Kidney epithelial cell (primary cell): ENCODE results near the gene NVL.

DNA sequence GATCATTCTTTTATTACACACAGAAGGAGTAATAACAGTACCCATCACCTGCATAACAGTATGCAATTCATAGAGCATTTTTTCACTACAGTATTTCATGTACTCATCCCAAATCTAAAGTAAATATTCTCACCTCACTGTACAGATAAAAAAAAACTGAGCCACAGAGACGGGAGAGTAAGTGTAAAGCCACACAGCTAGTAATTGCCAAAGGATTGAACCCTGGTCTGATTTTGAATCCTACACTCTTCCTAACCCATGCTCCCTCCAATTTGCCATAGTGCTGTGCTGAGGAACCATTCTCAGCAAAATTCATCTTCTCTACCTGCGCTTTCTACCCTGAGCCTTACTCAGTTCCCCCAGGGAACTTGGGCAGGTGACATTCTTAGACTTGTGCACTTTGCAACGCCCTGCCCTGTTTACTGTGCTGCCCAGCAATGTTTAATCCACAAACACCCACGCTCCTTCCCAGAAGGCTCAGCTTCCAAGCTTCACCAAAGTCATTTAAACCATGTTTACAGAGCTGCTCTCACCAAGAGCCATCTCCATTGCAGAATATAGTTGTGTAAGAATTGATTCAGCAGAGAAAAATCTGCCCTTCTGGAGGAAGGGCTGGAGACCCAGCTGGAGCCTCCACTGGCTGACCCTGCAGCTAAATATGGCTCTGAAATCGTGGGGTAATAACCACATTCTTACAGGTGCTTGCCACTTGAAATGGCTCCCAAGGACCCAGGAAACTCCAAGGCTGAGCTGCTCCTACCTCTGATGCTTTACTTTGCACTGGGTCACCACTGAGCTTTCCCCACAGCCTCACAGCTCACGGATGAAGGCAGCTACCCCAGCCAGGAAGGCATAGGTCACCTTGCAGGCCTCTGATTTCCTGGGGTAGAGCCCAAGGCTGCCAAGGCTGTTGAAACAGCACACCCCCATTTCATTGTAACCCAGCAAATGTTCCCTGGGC is 8.6 kb downstream of the CAPN2 start:
- RAMPAGE, long total RNA: no peak
- RRBS: no CpG with 5 or more reads among the region's 6 CpGs

GRCh38 chr1:223771051-223771448 is 58.7 kb downstream of the CAPN2 start:
- RAMPAGE, long total RNA: no peak
- RRBS: no CpG with 5 or more reads among the region's 6 CpGs

GRCh38 chr1:223792111-223792667 is 53.6 kb downstream of the TP53BP2 start:
- RAMPAGE, long total RNA: no peak
- RRBS: no CpG with 5 or more reads among the region's 3 CpGs

- RAMPAGE, long total RNA: no peak
- RRBS: no CpG with 5 or more reads among the region's 7 CpGs
Observed at GRCh38 chr1:223793114-223793589, 52.6 kb downstream of the TP53BP2 start.

- RAMPAGE, long total RNA: start-site peak on the minus strand at chr1:224330139-224330172, 1,106 and 227 reads in 2 replicates
- RRBS: no CpG with 5 or more reads among the region's 37 CpGs
Observed at GRCh38 chr1:224329487-224330271, at the start of gene NVL. Gene NVL, minus strand, starts transcription at chr1:224330172.

DNA sequence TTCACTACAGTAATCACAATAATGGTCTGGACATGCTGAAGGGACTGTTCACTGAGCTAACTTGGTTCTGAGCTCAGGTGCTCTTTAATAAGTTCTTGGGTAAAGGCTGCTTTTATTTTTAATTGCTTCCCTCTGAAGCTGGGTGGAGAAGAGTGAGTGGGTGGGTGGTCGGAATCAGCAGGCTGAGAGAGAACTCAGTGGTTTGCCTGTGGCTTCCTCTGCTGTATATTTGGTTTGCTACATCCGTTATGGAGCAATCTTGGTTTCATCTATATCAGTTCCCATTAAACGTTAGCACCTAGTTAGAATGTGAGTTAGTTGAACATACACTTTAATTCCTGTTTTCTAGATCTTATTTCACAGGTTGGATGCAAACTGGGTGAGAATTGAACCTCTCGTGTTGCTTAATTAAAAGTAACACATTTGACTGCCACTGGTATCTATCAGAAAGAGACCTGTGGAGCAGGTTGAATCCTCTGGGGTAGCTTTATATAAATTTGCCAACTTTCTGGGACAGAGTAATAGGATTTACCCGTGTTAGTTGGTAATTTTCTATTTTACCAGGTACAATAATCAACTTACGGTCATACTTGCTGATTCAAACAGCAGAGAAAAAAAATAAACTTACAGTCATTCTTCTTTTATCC is 23.4 kb downstream of the CNIH4 start:
- RAMPAGE, long total RNA: no peak
- RRBS: no CpG with 5 or more reads among the region's 6 CpGs

- RAMPAGE, long total RNA: no peak
- RRBS: no CpG with 5 or more reads among the region's 3 CpGs
Observed at GRCh38 chr1:224385472-224386276, 29.0 kb downstream of the CNIH4 start.

GRCh38 chr1:224411322-224411653 is 23.3 kb downstream of the WDR26 start:
- RAMPAGE, long total RNA: no peak
- RRBS: no CpG with 5 or more reads among the region's 3 CpGs

GRCh38 chr1:224420832-224421465 is 13.6 kb downstream of the WDR26 start:
- RAMPAGE, long total RNA: no peak
- RRBS: no CpG with 5 or more reads among the region's 13 CpGs

DNA sequence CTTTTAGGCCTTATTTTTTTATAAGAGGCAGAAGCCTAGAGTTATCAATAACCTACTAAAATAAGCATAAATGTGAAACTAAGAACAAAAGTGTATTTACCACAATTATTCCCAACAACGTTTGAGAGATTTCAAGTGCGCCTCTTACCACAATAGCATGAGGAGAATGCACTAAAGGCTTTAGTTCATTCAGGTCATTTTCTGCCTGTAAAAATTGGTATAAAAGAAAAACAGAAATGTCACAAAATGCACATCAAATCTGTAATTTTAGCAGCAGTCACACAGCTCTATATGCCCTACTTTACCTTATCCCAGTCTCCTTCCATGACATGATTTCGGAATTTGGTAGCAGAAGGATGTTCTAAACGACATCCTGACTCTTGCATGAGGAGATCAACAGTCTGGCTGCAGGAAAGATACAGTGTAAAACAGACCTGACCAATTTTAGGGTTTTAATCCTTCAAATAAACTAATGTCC is 3.2 kb downstream of the WDR26 start:
- RAMPAGE, long total RNA: no peak
- RRBS: no CpG with 5 or more reads among the region's 4 CpGs

DNA sequence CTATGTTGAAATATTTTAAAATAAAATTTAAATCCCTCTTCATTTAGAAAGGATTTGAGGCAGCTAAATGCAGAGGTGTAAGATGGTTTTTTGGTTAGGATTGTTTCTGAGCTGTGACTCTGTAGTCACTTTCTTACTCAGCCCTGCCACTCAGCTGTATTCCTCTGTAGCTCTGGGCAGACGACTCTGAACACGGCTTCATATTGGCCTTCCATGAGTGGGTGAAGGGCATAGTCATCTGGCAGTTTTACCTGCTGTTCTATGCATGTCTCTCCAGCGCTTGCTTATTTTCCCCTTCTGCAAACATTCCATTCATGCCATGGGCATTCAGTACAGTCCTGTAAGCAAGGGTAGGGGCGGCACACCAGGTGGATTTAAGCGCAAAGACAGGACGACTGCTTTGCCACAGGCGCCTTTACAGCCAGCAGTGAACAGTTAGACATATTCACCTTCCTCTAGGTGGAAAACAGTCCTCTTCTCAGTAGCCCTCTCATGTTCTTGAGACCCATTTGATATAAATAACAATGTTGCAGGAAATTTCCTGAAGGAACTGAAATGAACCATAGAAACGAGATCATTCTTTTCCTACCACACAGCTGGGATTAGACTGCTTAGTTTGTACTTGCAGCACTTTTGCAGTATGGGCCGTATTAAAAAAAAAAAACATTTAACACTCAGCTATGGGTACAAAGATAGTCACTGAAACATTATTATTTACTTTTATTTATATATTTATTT is 4.5 kb upstream of the WDR26 start:
- RAMPAGE, long total RNA: no peak
- RRBS: no CpG with 5 or more reads among the region's 9 CpGs

- RAMPAGE, long total RNA: no peak
- RRBS: no CpG with 5 or more reads among the region's 6 CpGs
Observed at GRCh38 chr1:224450073-224450642, 15.6 kb upstream of the WDR26 start.

- RAMPAGE, long total RNA: no peak
- RRBS: no CpG with 5 or more reads among the region's 8 CpGs
Observed at GRCh38 chr1:224708243-224708973, 92.3 kb downstream of the CNIH3 start.

GRCh38 chr1:225415282-225415983 is 12.4 kb downstream of the LBR start:
- RAMPAGE, long total RNA: no peak
- RRBS: no CpG with 5 or more reads among the region's 5 CpGs

GRCh38 chr1:225460020-225460592 is 32.3 kb upstream of the LBR start:
- RAMPAGE, long total RNA: no peak
- RRBS: no CpG with 5 or more reads among the region's 16 CpGs

DNA sequence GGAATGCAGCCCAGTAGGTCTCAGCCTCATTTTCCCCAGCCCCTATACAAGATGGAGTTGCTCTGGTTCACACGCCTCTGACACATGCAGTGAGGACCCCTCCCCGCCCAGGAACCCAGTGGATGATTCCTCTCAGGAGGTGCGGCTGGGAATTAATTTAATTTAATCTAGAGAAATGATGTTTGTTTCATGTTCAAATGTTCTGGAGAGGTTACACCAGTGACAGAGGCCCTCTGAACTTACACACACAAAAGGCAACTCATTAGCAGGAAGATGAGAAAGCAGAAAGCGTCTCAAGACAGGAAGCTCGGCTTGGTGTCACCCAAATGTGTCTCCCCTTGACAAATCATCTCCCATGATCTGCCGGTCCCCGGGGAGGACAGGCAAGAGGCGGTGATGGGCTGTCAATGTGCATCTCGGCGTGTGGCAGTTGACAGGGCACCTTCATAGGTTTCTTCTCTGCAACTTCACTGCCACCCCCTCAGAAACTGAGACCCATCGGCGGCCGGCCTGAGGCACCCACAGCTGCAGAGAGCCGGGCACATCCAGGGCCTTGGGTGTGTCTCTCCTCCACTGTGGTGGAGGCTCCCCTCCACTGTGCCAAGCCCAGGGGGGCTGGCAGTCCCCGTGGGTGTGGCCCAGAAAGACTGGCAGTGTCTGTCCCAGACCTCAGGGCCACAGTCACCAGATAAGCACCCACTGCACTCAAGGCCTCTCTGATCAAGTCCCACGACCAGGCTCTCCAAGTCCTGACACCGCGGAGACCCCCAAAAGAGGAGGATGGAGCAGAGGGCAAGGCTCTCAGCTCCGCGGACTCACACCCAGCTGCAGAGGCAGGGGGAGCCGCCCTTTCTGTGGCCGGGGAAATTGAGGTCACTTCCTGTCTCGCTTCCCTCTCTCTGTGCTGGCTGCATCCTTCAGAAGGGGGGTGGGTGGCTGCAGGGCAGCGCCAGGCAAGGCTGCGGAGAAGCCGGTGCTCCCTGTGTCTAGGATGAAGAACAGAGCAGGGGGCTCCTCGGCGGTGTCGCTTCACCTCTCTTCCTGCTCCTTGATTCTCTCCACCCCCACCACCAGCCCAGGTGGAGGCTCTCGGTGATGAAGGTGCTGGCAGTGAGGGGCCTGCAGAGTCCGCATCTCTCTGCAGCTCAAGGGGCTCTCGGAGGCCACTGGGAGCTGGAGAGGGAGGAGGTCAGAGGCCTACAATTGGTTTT is 39.5 kb upstream of the LBR start:
- RAMPAGE, long total RNA: no peak
- RRBS: no CpG with 5 or more reads among the region's 32 CpGs

- RAMPAGE, long total RNA: no peak
- RRBS: no CpG with 5 or more reads among the region's 2 CpGs
Observed at GRCh38 chr1:225575470-225576129, 77.3 kb downstream of the ENAH start.

DNA sequence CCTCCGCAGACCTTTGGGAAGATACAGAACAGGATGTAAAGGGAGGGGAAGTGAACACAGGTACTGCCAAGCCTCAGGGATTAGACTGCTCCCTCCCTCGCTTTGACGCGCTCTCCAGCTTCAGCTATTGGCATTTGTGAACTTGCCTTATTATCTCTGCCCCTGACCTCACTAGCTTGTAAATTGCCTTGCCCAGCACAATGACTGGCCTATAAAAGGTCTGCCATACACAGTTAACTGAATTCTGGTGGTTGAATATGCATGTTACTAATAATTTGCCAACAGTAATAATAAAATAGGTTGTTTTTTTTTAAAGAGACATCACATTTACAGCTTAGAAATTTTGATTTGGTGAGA is 4.7 kb upstream of the SRP9 start:
- RAMPAGE, long total RNA: no peak
- RRBS: no CpG with 5 or more reads among the region's 4 CpGs

GRCh38 chr1:225810707-225811529 is 994 bp downstream of the EPHX1 start:
- RAMPAGE, long total RNA: no peak
- RRBS: 4% methylated on average over 4 of the region's 23 CpGs

GRCh38 chr1:225817127-225818190 is 7.5 kb downstream of the EPHX1 start:
- RAMPAGE, long total RNA: no peak
- RRBS: 87% methylated on average over 1 of the region's 16 CpGs